Metastatic Liver Carcinoma in the Adrenal Gland (tissue), 2 donors: ENCODE measurements around a stretch of chr21.

DNA sequence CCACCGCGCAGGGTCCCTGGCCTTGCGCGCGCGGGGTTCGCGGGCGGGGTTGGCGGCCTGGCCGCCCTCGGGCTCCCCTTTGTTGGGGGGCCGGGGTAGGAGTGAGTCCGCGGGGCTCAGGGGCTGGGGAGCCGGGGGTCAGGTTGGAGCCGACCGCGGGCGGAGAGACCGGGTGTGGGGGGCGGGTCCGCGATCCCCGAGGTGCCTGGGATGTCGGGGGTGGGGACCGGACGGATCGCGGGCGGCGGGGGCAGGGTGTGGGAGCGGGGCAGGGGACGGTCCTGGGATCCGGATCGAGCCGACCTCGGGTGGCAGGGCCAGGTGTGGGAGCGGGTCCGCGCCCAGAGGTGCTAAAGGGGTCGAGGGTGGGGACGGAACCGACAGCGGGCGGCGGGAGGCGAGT is 4410.0 kb upstream of the TPTE start:
- PRO-cap, 2 experiments = no peak in any of the 2 experiments

GRCh38 chr21:6121600-6122159 is 4399.7 kb upstream of the TPTE start:
- PRO-cap, 2 experiments = no peak in any of the 2 experiments

GRCh38 chr21:6127188-6127547 is 4394.2 kb upstream of the TPTE start:
- PRO-cap, 2 experiments = no peak in any of the 2 experiments

DNA sequence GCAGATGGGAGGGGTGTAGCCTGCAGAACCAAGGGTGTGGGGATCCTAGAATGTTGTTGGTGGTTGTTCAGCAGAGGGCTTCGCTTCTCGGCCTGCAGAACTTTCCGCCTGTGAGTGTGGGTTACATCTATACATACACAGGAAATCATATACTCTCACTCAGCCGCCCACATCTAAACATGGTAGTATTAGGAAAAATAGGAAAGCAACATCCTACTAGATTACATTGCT is 3668.6 kb upstream of the TPTE start:
- PRO-cap, 2 experiments = no peak in any of the 2 experiments

- PRO-cap, 2 experiments = no peak in any of the 2 experiments
Observed at GRCh38 chr21:8991358-8991936, 1529.9 kb upstream of the TPTE start.

- PRO-cap, 2 experiments = no peak in any of the 2 experiments
Observed at GRCh38 chr21:9129585-9130169, 1391.7 kb upstream of the TPTE start.

- PRO-cap, 2 experiments = no peak in any of the 2 experiments
Observed at GRCh38 chr21:10119223-10119839, 402.1 kb upstream of the TPTE start.

GRCh38 chr21:14026925-14028254 is 183.4 kb downstream of the LIPI start:
- PRO-cap, 2 experiments = no peak in any of the 2 experiments

DNA sequence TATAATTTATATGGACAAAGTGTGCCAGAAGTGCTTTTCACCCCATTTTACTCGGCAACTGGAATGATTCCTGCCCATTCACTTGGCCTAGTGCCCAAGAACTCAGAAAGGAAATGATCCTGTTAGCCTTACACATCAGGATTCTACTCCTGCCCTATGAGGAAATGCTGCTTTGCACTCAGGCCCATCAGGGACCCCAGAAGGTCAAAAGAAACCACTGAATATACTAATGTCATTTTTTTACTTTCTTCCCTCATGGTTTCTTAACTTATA is 65.5 kb downstream of the SAMSN1 start:
- PRO-cap, 2 experiments = no peak in any of the 2 experiments

GRCh38 chr21:14762710-14763448 is 216.8 kb upstream of the SAMSN1 start:
- PRO-cap, 2 experiments = no peak in any of the 2 experiments

DNA sequence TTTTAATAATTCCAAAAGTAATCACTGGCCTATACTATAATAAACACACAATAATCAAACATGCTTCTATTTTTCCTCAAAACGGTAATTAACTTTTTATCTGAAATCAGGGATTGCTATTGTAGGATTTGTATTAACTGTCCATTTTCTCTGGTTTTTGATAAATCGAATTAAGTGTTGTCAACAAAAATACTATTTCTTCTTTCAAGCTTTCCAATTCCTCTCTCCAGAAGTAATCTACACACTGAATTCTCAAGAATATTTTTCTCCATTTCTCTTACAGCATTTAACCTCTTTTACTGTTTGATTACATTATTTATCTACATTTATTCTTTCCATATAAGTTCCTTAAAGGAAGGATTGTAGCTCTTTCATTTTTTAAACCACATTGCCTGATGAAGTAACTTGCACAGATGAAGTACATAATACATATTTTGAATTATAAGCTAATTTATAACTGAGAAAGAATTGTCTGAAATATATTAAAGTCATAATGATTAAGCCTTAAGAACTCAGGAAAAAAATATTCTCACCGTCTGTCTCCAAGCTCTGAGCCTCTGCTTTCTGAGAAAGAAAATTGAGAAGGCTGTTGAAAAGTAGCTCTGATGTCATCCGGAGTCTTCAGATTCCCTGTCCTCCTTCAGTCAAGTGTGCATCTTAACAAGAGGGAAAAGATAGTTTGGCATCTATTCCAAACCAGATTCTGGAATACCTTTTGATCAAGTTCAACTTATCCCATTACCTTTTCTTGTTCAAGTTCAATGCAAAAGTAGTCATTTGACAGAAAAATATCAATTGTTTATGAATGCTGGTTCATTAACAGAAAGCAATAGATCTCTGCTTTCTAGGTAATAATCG is 50.8 kb downstream of the NRIP1 start:
- PRO-cap, 2 experiments = no peak in any of the 2 experiments

DNA sequence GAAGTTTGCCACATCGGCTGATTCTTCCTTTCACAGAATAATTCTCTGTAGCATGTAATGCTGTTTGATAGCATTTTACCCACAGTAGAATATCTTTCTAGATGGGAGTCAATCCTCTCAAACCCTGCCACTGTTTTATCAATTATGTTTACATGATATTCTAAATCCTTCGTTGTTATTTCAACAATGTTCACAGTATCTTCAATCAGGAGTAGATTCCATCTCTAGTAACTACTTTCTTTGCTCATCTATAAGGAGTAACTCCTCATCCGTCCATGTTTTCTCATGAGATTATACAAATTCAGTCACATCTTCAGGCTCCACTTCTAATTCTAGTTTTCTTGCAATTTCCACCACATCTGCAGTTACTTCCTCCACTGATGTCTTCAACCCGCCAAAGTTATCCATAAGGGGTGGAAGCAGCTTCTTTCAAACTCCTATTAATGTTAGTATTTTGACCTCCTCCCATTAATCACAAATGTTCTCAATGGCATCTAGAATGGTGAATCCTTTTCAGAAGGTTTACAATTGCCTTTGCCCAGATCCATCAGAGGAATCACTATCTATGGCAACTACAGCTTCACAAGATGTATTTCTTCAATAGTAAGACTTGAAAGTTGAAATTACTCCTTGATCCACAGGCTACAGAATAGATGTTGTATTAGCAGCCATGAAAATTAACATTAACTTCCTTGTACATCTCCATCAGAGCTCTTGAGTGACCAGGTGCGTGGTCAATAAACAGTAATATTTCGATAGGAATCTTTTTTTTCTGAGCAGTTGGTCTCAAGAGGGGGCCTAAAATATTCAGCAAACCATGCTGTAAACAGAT is 19.0 kb downstream of the NRIP1 start:
- PRO-cap, 2 experiments = no peak in any of the 2 experiments

- PRO-cap, 2 experiments = no peak in any of the 2 experiments
Observed at GRCh38 chr21:15059038-15059839, 5.6 kb downstream of the NRIP1 start.

DNA sequence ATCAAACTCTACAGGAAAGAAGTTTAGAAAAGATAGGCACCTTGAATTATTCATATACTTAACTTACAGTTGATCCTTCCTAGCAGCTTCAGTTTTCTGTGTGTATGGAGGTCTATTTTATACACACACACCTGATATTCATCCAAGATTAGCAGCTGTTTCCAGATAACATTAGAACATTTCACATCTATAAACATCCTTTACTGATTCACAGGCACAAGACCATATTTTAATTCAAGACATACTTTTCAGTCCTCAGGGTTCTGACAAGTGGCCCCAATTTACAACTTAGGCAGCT is 287.8 kb upstream of the USP25 start:
- PRO-cap, 2 experiments = no peak in any of the 2 experiments

GRCh38 chr21:15444117-15444867 is 285.5 kb upstream of the USP25 start:
- PRO-cap, 2 experiments = no peak in any of the 2 experiments

GRCh38 chr21:15643024-15643315 is 86.8 kb upstream of the USP25 start:
- PRO-cap, 2 experiments = no peak in any of the 2 experiments

DNA sequence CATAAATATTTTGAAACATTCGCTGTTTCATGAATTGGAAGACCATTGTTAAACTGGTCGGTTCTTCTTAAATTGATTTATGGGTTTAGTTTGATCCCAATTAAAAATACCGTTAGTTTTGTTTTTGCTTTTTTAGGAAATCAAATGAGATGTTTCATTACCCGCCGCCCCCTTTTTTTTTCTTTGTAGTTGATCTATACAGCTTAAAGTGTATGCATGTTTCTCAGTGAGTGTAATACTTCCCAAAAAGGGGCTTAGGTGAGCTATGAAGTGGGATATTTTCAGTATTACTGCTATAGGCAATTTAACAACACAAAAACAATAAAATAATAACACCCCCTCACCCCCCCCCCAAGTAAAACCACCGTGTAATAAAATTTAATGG is 57.8 kb downstream of the USP25 start:
- PRO-cap, 2 experiments = no peak in any of the 2 experiments

DNA sequence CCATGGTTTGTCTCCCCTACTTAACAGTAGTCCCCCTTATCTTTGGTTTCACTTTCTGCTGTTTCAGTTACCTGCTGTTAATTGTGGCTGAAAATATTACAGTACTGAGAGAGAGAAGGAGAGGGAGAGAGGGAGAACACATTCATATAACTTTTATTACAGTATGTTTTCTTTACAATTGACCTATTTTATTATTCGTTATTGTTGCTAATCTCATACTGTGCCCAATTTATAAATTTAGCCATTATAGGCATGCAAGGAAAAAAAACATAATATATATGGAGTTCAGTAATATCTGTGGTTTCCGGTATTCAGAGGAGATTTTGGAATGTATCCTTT is 67.9 kb downstream of the USP25 start:
- PRO-cap, 2 experiments = no peak in any of the 2 experiments

- PRO-cap, 2 experiments = no peak in any of the 2 experiments
Observed at GRCh38 chr21:16418203-16418638, 688.4 kb downstream of the USP25 start.

DNA sequence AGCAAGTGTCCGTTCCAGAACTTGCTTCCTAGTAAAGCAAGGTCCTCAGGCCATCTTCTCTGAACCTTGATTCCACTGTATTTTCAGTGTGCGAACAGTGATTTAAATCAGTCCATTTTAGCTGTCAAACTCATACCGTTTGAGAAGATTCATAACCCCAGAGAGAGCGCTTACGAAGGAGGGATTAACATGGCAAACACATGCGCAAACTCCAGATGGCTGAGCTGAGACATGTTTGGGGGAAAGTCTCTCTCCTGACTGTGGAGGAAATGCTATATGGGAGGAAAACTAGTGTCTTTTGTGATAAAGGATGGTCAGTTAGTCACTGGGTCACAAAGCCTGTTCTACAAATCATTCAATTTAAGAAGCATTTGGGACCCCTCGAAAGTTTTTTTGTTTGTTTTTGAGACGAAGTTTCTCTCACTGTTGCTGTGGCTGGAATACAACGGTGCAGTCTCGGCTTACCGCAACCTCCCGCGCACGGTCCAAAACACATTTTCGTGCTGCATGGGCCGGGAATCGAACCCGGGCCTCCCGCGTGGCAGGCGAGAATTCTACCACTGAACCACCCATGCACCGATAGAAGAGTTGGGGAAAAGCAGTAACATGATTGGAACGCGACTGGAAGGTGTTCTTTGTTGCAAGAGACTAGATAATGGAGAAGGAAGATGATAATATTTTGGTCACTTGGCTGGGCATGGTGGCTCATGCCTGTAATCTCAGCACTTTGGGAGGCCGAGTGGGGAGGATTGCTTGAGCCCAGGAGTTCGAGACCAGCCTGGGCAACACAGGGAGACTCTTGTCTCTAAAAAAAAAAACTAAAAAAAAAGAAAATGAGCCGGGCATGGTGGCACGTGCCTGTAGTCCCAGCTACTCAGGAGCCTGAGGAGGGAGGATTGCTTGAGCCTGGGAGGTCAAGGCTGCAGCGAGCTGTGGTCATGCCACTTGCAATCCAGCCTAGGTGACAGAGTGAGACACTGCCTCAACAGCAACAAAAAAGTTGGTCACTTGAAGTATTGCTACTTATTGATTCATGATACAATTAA is 58.2 kb upstream of the CXADR start:
- PRO-cap, 2 experiments = no peak in any of the 2 experiments